HGPS cell (cell line): ENCODE results near the gene ADRA2A.

- RRBS: no CpG with 5 or more reads among the region's 7 CpGs
Observed at GRCh38 chr10:110447020-110447866, 50.5 kb upstream of the DUSP5 start.

- RRBS: 35% methylated on average over 5 of the region's 20 CpGs
Observed at GRCh38 chr10:110499047-110499982, 1.6 kb downstream of the DUSP5 start.

DNA sequence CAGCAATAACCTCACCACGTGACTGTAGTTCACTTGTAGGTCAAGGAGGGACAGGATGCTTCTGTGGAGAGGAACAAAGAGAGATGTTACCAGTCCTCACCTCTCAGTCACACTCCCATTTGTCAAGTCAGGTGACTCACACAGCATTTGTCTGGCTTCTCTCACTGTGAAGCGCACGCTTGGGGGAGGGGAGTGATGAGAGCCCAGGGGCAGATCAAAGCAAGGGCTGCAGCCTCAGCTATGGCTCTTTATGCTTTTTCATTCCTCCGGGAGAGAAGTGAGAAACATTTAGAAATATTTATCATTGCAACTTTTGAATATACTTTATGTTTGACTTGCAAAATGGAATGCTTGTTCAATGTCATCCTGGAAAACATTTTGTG is 2.8 kb upstream of the RBM20 start:
- RRBS: no CpG with 5 or more reads among the region's 4 CpGs

- RRBS: no CpG with 5 or more reads among the region's 2 CpGs
Observed at GRCh38 chr10:110750909-110751326, 106.8 kb downstream of the RBM20 start.

GRCh38 chr10:110802591-110803154 is 69.1 kb upstream of the PDCD4 start:
- RRBS: no CpG with 5 or more reads among the region's 6 CpGs

DNA sequence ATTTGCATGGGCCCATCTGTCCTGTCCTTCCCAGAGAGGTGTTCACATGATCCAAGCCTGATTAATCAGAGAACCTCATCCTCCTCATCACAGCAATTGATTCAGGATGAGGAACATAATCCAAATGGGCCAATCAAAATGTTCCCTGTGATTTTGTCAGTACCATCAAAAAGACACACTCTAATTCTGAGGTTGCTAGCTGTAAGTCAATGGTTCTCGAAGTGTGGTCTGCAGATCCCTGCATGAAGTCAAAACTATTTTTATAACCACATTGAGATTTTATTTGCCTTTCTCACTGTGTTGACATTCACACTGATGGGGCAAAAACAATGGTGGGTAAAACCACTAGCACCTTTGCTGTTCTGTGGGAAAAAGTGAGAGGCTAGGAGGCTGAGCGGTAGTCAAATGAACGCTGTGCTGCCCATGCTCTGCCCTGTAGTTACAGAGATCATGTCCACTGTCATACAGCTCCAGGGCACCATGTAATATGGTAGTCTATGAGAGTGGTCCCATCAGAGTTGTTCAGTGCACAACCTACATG is 21.7 kb upstream of the PDCD4 start:
- RRBS: no CpG with 5 or more reads among the region's 3 CpGs

DNA sequence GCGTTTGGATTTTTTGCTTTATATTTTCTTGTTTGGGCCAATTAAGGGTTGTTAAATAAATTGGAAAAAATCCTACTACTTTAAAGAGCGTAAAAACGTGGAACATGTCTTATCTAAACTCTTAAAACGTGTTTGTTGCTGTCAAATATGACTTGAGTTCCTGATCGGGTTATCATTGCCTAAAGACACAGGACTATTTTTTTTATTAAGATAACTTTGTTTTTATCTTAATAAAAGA is 1.8 kb downstream of the PDCD4 start:
- RRBS: no CpG with 5 or more reads among the region's 5 CpGs

GRCh38 chr10:110895759-110896708 is 22.9 kb downstream of the BBIP1 start:
- RRBS: no CpG with 5 or more reads among the region's 6 CpGs

GRCh38 chr10:110916538-110917226 is 2.3 kb downstream of the BBIP1 start:
- RRBS: no CpG with 5 or more reads among the region's 3 CpGs

GRCh38 chr10:110918011-110919082 is 633 bp downstream of the BBIP1 start:
- RRBS: 1% methylated on average over 24 of the region's 46 CpGs

DNA sequence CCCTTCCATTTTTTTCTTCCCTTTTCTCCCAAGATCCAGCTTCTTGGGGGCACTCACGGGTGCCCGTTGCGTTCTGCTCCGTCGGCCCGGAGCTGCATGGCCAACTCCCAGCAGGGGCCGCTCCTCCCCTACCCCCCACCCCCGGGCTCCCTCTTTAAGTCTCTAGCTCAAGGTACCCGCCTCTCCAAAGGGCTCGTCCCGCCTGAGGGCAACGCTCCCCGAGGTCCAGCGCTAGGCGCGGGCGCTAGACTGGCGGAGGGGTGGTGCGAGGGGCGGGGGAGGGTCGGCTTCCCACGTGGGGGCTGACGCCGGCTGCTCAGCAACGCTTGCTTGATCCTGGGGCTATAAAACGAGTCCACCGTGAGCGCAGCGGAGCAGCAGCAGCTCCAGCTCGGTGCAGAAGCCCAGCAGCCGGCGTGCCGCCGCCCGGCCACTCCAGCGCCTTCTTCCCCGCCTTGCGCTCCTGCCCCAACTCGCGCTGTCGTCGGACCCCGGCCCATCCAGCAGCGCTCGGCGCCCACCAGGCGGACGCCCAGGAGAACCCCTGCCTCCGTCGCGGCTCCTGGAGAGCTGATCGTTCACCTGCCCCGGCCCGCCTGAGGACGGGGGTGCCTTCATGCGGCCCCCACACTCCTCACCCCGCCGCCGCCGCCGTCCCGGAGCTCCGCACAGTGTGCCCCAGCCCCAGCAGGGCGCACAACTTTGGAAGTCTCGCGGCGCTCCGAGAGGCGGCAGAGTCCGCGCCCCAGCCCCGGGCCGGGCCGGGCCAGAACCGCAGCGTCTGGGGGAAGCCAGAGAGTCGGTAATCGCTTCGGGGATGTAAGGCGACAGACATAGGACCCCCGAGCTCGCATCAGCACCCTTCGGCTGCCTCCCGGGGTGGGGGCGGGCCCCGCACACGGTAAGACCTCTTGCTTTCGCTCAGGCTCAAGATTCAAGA is at the start of gene ADRA2A:
TSS of gene ADRA2A (plus strand) at position 373 of the 940 bp plus-strand sequence.
- RRBS: 2% methylated on average over 21 of the region's 88 CpGs

DNA sequence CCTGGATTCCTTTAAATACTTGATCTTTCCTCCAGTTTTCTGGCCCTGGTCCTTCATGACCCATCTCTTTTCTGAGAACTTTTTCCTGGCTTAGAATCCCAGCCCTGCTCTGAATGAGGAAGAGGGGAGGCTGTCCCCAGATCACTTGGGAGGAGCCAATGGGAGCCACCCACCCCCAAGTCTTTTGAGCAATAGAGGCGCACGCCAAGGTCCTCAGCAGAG is 126.7 kb downstream of the ADRA2A start:
- RRBS: no CpG with 5 or more reads among the region's 2 CpGs

- RRBS: no CpG with 5 or more reads among the region's 5 CpGs
Observed at GRCh38 chr10:112082214-112082605, 101.4 kb downstream of the GPAM start.

- RRBS: no CpG with 5 or more reads among the region's 8 CpGs
Observed at GRCh38 chr10:112129299-112129671, 54.3 kb downstream of the GPAM start.

DNA sequence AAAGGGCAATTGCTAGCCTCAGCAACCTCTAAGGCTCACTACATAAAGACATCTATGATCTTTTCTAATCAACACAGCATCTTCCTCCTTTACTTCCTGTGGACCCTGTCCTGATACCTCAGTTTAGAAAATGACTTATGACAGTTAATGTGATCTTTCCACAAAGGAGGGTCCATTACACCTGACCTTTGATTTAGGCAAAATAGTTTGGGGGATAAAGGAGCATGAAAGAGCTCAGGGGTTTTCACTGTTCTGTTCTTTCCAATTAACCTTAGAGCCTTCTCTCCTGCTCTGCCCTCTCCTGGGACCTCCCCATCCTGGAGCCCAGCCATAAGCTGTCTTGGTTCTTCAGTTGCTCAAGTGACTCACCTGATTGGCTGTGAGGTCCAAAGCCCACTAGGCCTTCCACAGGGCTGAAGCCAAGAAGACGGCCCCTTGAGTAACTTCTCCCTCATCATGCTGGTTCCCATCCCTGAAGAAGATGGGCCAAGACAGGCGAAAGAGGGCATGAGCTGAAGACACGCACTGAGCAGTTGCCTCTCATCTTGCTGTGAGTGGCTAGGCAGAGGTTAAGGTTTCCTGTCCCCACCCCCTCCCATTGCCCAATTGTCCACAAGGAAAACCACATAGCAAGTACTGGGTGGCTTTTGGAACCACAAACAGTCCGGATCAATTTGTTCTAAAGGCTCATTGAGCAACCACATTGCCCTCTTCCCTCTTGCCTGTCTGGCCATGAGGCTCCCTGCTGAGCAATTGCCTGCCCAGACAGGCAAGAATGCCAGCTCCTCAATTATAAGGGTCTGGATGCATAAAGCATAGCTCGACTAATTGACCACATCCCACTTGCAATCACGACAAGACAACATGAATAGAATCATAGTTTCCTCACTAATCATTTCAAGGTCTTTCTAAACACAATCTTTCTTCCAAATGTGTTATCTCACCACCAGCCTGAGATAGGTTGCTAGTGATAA is 43.8 kb upstream of the GPAM start:
- RRBS: no CpG with 5 or more reads among the region's 6 CpGs

DNA sequence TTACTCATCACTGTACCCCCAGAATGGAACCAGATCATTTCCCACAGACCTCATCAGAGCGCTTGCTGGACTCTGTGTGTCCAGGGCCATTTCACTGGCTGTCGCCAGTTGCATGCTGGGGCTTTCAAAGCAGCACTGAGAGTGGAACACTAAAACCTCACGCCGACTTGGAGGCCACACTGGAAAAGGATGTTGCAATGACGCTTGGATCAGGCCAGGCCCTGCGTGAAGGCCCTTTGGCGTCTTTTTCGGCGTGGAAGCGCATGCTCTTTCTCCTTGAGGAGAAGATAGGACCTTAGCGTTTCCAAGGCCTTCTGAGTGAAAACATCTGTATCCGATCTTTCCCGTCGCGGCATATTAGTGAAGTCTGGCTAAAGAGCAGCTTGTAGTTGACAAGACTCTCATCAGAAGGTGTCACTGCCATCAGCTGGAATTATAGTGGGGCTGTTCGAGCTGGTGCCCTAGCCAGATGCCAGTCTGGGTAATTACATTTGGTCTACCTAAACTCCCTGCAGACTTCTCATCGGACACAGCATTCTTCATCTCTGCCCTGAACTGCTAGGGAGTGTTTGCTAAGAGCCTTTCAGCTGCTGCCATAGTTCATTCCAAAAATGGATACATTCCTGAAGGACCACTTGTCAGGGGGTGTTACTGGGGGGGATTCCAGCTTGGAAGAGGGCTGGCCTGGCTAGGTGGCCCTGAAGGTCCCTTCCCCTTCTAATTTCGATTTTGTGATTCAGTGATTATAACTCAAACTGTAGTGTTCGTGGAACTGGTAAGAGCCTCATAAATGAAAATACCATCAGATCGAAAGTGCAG is 167.7 kb upstream of the TCF7L2 start:
- RRBS: no CpG with 5 or more reads among the region's 20 CpGs

GRCh38 chr10:112831437-112831816 is 118.6 kb upstream of the TCF7L2 start:
- RRBS: no CpG with 5 or more reads among the region's 7 CpGs

- RRBS: no CpG with 5 or more reads among the region's 7 CpGs
Observed at GRCh38 chr10:112842517-112843552, 107.2 kb upstream of the TCF7L2 start.

GRCh38 chr10:112845000-112845526 is 105.0 kb upstream of the TCF7L2 start:
- RRBS: no CpG with 5 or more reads among the region's 20 CpGs

- RRBS: no CpG with 5 or more reads among the region's 4 CpGs
Observed at GRCh38 chr10:112914578-112914948, 35.5 kb upstream of the TCF7L2 start.